ENCODE measurements around a stretch of chr14.

DNA sequence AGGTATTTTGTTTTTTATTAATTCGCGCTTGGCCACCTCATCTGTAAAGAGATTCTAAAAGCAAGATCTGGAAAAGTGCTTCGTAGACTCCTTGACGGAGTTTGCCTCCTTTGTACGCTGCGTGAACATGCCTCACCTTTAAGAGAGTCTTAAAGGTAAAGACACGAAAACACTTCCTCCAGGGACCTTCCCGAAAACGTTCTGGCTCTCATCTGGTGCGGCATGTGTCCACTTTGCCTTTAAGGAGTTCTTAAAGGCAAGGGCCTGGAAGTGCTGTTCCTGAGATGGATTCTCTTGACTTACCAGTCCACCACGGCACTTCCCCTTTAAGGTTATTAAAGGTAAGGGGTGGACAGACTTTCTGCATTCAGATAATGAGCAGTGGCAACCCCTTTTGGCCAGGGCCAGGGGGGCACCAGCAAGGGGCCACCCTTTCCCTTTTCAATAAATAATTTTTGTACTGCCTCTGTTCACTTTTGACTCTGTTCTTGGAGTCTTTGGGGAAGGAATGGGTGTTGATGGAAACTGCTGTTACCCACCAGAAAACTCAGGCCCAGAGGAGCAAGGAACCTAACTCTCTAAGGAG, 4.3 kb downstream of the REM2 start:
- PRO-cap, 2 experiments = no peak in any of the 2 experiments

DNA sequence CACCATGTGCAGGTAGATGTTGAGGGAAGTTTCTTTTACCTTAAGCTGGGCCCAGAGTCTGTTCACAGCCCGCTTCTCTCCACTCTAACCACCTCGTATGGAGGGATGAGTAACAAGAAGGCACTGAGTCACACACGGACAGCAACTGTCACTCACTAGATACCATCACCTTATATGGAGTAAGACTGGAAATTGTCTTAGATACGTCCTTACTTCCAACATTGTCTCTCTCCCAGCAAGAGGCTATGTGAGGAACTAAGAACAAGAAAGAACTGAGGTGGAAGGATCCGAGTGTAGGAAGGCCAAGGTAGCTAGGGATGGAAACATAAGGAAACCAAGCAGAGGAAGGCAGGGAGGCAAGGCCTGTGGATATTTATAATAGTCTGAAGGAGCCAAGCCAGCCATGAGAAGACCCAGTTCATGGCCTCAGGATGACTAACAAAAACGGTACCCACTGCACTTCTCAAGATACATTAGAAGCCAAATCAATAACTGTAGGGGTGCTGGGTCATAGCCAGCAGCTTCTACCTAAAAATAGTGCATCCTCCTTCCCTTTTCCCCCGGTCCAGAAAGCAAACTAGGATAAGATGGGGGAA, 15.5 kb downstream of the REM2 start:
- PRO-cap, 2 experiments = peak in 1 of 2 experiments; most common minus-strand start position 86 of the sequence (in 1)

GRCh38 chr14:22980497-22981422, 1.6 kb downstream of the AJUBA start:
- PRO-cap, 2 experiments = no peak in any of the 2 experiments

- PRO-cap, 2 experiments = no peak in any of the 2 experiments
Observed at GRCh38 chr14:23008815-23009284, 1.1 kb downstream of the C14orf93 start.

DNA sequence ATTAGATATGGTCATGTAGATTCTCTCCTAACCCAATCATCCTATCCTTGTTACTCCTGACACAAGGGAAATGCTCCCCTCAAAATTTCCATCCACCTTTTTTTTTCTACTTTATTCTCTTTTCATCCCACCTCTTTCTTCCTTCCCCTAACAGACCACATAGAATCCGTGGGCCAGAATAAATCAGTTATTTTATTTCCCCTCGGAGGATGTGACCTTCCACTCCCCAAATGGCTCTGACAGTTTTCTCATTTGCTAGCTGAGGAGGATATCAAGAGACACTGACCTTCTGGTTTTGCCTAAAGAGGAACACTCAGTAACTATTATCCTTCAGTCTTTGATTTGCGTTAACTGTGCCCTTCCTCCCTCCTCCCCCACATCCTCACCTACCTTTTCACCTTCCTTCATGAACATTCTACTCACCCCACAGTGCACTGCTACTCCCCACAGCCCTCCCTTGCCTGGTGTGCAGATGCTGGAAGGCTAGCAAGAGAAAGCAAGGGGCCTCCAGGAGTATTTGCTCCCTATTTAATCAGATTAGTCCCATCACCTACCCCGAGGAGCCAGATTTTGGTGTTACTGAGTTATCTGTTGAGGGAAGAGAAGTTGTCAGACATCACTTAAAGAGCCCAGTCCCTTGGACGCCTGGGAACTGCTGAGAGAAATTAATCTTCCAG, 11.8 kb downstream of the PSMB5 start:
- PRO-cap, 2 experiments = no peak in any of the 2 experiments

DNA sequence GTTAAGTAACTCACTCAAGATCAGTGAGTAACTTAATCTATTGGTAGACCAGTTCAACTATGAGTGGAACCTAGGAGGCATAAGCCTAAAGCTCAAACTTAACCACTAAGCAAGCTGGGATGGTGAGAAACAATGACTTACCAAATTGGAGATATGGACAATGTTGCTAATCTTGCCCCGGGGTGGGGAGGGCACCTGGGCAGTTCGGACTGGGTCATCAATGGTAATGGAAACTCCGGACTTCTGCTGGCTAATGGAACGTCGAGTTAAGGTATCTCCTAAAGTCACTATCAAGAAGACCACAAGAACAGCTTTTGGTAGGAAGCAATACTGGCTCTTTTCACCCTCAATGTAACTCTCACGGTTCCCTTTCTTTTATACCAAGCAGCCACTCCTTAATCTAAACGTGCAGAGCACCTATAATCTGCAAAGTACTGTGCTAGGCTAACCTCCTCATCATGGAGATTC, 5.5 kb upstream of the CDH24 start:
- PRO-cap, 2 experiments = no peak in any of the 2 experiments

DNA sequence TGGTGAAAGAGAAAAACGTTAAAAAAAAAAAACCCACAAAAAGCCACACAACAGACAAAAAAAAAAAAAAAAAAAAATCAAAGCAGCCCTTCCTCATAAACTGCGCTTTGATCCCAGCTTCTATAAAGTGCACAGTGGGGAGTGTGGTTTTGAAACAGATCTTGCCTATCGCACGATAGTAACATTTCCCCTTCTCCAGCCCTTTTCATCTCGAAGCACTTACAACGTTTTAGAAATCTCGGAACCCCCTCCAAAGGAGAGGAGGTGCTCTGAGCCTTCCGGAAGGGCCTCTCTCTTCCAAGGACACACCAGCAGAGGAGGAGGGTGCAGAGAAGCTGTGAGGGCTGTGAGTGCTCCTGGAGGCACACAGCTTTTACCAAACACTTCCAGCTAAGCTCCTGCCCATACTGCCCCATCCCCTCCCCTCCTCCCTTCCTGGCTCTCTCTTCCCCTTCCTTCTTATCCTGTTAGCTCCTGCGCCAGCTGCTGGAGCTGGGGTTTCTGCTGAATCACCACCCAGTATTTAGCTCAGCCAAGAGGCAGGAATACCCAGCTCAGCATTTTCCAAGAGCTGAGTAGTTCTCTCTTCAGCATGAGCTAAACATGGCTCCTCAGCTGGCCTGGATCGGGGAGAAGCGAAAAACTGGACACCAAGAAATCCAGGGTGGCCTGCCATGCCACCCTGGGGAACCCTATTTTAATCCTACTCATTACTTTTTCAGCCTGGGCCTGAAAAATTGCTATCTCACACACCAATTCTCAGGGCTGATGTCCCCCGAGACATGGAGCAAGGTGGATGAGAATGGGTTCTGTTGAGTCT, 28.3 kb downstream of the SLC7A8 start:
- PRO-cap, 2 experiments = peak in 1 of 2 experiments; most common plus-strand start position 568 of the sequence (in 1); most common minus-strand start position 375 of the sequence (in 1)

DNA sequence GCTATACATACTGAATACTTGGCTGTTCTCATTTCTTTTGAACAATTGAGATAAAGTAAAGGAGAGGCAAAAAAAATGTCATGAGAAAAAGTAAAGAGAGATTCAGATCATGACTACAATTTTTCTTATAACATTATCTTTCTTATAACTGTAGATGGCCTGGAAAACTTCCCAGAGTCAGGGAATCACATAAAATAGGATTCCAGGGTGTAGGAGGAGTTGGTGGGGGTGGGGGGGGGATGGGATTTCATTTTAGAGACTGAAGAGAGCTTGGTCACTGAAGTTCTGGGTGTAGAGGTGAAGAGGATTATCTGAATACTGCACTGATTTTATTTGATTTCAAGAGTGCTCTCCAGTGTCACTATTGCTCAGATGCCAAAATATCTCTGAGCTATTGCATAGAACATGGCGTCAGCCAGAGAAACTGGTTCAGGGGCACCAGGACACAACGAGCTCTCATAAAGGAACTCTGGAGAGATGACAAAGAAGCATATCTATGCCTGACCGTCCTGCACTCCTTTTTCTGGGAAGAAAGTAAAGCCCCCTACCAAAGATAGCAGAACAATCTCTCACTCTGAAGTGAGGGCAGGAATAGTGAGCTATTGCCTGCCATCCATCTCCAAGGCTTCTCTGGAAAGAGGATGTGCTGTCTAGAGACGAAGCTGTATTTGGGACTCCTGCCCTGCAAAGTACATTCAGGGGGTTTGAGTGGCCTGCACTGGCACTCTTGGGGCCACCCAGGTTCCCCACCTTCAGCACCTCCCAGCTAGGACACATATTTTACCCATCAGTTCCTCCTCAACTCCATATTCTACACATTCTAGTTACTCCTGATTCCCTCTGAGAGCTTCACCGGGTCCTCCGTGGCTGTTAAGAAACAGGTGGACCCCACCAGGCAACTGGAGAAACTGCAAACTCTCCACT, 2.0 kb downstream of the SLC7A8 start:
- PRO-cap, 2 experiments = peak in 1 of 2 experiments; most common plus-strand start position 418 of the sequence (in 1)

GRCh38 chr14:23305830-23306161, 837 bp upstream of the BCL2L2 start:
- PRO-cap, 2 experiments = no peak in any of the 2 experiments

DNA sequence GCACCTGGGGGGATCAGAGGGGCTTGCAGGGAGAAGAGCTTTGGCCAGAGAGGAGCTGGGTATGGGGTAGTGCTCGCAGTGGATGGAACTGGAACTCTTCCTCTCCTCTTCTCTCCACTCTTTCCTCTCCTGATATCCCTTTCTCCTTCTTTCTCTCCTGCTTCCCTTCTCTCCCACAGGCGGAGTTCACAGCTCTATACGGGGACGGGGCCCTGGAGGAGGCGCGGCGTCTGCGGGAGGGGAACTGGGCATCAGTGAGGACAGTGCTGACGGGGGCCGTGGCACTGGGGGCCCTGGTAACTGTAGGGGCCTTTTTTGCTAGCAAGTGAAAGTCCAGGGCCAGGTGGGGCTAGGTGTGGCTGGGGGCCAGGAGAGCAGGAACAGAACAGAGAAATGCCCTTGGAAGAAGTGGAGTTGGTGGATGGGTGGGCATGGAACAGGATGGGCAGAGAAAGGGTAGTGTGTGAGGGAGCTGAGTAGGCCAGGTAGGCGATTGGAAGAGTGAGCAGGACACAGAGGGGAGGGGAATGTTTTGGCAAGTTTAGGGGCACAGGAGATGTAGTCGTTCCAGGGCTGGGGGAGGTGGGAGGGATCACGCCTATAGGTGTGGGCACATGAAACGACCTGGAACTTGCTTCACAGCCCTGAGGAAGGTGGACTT, 2.1 kb downstream of the BCL2L2 start:
- PRO-cap, 2 experiments = no peak in any of the 2 experiments

GRCh38 chr14:23309298-23310160, 2.9 kb downstream of the BCL2L2 start:
- PRO-cap, 2 experiments = no peak in any of the 2 experiments

DNA sequence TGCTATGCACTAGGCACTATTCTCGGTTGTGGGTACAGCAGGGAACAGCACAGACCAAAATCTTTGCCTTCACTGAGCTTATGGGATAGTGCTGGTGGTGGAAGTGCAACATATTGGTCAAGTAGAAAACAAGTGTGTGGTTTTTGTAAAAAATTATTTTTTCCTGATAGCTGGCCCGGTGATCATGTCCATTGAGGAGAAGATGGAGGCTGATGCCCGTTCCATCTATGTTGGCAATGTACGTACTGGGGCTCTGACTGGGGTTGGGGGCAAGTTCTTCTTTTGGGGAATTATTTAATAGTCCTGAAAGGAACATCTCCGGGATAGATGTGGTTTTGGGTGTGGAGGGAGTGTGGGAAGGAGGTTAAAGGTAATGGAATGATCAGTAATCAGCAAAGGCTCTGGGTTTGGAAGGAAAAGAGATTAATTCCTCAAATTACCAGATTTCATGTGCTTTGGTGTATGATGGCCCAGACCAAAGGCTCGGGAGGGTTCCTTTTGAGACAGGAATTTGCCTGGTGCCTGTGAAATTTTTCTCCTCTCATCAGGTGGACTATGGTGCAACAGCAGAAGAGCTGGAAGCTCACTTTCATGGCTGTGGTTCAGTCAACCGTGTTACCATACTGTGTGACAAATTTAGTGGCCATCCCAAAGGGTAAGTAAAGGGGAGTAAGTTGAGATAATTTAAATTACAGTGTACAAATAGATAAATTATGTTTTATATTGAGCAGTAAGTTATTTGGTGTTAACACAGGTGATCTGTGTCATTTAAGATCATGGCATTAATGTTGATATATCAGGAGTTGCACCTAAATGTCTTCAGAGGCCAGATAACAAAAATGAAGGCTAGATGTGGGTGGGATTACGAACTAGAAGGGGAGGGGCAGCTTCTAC, 1.8 kb downstream of the PABPN1 start:
- PRO-cap, 2 experiments = no peak in any of the 2 experiments

DNA sequence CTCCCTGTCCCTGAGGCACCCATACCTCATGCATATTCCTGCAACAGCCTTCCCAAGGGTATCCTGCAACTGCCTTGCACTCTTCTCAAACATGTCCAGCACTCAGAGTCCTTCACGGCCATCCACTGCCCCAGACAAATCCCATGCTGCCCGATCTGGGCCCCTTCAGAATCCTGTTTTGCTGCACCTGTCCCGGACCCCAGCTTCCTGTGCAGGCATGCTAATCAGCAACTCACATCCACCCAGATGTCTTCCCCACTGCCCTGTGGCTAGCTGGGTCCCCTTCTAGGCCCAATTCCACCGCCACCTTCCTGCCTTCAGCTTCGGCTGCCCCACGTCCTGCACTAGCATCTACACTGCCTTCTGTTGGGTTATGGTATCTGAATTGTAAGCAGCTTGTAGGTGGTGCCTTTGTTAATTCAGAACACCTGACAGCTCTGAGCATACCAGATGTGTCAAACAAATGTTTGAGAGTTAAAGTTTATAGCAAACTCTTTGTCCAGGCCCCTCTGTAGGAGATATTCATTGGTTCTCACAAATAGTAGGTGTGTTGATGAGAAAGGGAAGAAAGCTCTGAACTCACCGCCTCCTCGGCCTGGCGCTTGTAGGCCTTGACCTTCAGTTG, 5.9 kb downstream of the CMTM5 start:
- PRO-cap, 2 experiments = no peak in any of the 2 experiments

DNA sequence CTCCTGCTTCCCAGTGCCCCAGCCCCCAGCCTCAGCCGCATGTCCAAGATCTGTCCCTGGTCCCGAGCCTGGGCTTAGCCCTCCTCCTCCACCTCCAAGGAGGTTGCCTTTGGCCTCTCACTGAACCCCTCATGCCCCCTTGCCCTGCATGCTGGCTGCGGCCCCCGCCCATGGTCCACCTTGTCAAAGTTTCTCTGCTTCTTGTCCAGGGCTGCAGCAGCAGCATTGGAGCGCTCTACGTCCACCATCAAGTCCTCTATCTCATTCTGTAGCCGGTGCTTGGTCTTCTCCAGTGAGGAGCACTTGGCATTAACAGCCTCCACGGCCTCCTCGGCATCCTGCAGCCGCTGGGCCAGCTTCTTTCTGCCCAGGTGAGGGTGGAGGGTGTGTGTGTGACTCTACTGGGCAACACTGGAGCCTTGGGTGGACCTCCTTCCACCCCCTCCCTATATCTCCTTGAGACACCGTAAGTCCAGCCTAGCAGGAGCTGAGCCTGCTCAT, 11.2 kb downstream of the CMTM5 start:
- PRO-cap, 2 experiments = no peak in any of the 2 experiments

- PRO-cap, 2 experiments = no peak in any of the 2 experiments
Observed at GRCh38 chr14:23399132-23399592, 8.9 kb downstream of the MYH6 start.

DNA sequence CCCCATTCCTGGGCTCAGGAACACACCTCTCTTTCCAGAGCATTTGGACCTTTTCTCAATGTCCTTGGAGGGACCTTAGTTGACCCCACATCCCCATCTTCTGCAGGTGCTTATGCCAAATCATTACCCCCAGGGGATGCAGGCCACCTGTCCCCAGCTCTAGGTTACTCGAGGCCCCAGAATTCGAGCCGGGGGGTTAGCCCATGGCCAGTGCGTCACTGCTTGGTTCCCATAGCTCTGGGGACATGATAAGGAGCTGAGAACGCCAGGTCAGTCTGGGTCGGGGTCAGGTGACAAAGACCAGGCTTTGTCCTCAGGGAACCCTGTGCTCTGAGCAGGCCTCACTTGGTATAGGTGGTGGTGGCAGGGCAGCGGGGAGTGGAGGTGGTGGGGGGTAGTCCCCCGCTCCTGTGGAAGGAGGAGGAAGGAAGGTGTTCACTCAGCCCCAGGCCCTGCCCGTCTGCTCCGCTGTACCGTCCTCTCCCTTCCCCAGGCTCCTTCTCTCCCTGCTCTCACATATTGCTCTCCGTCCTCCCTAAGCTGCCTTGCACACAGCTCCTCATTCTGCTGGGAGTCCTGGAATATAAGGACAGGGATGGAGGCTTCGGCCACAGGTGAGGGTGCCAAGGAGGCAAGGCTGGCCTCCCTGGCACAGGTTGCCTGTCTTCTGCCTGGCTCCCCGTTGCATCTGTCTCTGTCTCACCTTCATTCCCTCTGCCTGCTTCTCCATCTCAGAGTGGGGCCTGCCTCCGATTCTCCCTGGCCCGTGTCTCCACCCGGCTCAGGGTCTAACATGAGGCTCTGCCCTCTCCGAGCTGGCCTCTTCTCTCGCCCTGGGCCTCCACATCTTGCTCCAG, 2.0 kb upstream of the MYH6 start:
- PRO-cap, 2 experiments = no peak in any of the 2 experiments

DNA sequence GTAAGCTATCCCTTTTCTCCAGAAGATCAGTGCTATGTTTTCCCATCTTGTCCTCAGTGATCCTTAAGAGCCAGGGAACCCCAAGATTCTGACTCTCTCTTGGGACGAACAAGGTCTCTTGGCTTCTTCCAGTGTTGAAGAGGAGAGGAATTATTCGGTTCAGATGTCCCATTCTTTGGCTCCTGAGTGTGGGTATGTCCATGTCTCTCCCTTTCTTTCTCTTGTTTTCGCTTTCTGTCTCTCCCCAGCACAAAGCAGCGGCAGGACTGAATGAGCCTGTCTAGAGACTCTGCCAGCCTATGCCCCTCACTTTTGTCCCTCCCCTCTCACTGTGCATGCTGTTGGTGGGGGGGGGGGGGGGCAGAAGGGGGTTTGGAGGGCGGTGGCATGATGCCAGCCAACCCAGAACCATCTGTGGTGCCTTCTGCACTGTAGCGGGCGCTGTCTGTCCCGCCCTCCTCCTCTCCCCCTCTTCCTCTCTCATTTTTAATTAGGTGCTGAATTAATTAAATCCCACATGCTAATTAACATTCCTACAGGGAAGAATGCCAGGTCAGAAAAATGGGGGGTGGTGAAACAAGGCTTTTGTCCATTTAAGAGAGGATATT, 17.7 kb downstream of the NGDN start:
- PRO-cap, 2 experiments = no peak in any of the 2 experiments

GRCh38 chr14:23512044-23512676, 39.4 kb downstream of the ZFHX2 start:
- PRO-cap, 2 experiments = no peak in any of the 2 experiments

- PRO-cap, 2 experiments = no peak in any of the 2 experiments
Observed at GRCh38 chr14:23539474-23539735, 12.2 kb downstream of the ZFHX2 start.

- PRO-cap, 2 experiments = no peak in any of the 2 experiments
Observed at GRCh38 chr14:23544251-23545637, 6.8 kb downstream of the ZFHX2 start.

Measured in cerebral cortex (tissue), 2 donors.